Measurements from ENCODE around the gene ST3GAL3.

DNA sequence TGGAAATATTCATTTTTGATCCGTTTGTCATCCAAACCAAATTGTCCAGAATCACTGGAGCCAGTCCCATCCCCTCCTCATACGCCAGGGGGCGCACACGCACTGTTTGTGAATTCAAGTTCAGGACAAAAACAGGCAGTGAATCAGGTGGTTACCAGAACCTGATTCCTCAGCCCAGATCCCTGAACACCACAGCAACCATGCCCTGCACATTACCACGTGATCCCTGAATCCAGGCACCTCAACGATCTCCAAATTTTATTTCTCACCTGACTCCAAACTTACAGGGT lies 1.5 kb upstream of the PTPRF start:
- PRO-cap, 2 experiments: no peak in any of the 2 experiments

- PRO-cap, 2 experiments: no peak in any of the 2 experiments
Observed at GRCh38 chr1:43536186-43536868, 5.6 kb downstream of the PTPRF start.

DNA sequence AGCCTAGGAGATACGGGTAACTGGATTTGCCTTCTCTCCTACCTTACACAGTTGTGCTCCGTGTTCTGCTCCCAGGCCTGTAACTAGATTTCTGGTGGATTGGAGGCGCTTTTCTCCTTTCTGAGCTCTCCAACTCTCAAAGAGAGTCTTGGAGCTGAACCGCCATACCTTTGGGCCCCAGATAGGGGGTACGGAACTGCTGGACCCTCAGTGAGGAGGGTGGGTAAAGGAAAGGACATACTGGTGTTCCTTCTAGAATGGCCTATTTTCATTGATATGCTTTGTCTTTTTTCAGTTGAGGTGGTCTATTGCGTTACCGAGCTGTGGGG lies 1.5 kb downstream of the KDM4A start:
- PRO-cap, 2 experiments: no peak in any of the 2 experiments

DNA sequence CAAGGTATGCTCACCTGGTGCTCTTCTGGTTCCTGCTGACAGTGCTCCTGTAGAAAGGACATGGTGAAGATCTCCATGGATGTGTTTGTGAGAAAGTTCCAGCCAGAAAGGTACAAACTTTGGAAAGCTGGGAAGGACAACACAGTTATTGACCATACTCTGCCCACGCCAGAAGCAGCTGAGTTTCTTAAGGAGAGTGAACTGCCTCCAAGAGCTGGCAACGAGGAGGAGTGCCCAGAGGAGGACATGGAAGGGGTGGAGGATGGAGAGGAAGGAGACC lies 17.7 kb downstream of the KDM4A start:
- PRO-cap, 2 experiments: no peak in any of the 2 experiments

DNA sequence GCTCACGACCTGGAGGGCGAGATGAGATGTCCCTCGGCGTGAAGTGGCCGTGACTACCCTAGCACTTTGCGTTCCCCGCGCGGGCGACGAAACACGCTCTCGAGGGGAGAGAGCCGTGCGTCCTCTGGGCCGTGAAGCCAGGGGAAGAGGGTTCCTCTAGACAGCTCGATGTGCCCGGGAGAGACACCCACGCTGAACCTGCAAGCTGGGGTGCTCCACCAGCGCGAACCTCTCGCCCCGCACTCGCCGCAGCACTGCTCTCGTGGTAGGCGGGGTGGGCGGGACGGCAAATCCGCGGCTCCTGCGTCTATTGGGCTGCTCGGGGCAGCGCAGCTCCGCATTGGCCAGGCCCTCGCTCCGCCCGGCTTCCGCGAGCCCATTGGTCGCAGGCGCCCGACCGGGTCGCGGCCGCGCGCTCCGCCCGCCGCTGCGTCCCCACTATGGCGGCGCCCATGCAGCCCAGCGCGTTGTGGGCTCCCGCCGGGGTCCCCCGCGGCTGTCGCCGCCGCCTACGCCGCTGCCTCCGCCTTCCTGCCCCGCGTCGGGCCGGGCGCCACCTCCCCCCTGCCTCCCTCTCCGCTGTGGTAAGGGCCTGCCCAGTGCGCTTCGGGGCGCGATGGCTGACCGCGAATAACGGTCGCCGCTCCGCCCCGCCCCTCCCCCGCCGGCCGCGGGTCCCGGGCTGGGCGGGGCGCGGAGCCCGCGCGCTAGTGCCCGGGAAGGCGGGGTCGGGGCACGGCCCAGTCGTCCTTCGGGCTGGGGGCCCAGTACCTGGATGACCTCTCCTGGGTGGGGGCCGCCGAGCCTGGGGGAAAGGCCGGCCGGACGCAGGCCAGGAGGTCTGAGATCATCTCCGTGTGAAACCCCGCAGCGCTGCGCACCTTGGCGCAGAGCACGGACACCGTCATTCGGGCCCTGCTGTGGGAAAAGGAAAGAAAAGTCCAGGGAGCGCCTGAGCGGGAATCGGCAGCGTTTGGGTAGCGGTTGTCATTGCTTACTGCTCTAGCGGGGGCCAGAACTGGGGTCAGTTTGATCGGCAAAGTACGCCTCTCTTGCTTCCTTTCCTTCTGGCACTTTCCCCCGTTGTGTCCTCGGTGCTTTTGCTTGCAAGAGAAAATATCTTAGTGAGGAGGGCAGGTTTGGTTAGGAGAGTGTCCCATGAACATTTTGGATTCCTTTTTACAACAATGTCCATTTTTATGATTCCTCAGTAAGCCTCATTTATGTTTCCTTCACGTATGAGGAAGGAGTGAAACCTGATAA lies at the start of gene ST3GAL3:
Gene ST3GAL3 (plus strand): TSS at position 427 of the 1,263 bp plus-strand sequence.
- PRO-cap, 2 experiments: peak in 2 of 2 experiments; most common plus-strand start position 438 of the sequence (in 2); most common minus-strand start position 256 of the sequence (in 2)

GRCh38 chr1:43766865-43767740 lies 59.8 kb downstream of the ST3GAL3 start:
- PRO-cap, 2 experiments: no peak in any of the 2 experiments

GRCh38 chr1:43783458-43784285 lies 76.3 kb downstream of the ST3GAL3 start:
- PRO-cap, 2 experiments: no peak in any of the 2 experiments

DNA sequence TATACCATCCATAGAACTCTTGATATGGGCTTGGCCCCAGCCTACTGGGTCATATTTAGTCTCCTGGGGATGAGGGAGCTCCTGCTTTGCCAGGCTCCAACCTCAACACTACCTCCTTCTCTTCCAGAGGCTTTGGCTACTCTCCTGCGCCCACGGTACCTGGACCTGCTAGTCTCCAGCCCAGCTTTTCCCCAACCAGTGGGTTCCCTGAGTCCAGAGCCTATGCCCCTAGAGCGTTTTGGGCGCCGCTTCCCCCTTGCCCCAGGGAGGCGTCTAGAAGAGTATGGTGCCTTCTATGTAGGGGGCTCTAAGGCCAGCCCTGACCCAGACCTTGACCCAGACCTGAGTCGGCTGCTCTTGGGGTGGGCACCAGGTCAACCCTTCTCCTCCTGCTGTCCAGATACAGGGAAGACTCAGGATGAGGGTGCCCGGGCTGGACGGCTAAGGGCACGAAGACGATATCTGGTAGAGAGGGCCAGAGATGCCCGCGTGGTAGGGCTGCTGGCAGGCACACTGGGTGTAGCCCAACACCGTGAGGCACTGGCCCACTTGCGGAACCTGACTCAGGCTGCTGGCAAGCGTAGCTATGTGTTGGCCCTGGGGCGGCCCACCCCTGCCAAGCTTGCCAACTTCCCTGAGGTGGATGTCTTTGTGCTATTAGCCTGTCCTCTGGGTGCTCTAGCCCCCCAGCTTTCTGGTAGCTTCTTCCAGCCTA lies 1.6 kb downstream of the DPH2 start:
- PRO-cap, 2 experiments: no peak in any of the 2 experiments

DNA sequence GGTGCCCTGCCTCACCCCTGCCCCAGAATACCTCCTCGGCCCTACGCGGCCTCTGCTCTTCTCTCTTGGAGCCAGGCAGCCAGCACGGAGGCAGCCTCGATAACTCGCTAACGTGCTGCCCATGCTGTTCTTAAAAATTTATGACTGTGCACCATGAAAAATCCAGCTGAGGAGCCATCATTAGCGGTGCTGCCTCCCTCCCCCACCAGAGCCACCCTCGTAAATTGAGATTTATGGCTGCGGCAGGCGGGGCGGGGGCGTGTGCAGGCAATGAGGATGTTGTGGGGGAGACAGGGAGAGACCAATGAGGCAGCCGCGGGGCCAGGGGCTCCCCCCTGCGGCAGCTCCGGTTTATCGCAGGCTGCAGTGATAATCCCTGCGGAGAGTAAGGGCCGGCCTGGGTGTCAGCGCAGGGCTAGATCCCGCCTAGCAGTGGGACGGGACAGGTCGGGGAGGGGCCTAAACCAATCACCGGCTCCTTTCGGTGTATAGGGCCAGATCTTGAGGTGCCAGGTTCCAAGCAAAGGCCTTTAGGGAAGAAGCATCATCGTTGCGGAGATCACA lies 24.8 kb downstream of the DMAP1 start:
- PRO-cap, 2 experiments: no peak in any of the 2 experiments

DNA sequence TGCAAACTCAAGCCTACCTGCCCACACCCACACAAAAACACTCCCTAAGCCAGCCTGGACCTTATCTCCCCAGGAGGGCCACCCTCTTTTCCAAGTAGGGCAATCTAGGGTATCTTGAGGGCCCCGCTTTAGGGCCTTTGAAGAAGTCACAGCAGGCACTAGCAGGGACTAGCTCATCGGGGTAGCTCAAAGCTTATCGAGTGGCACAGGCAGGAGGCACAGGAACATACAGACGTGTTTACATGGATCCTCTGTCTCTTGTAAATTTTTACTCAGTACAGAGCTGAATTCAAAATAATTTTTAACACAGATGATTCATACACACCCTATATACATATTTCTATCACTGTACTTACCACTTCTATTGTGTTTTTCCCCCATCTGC lies 54.5 kb downstream of the DMAP1 start:
- PRO-cap, 2 experiments: no peak in any of the 2 experiments

GRCh38 chr1:44524137-44524676 lies 119.2 kb downstream of the RNF220 start:
- PRO-cap, 2 experiments: no peak in any of the 2 experiments

DNA sequence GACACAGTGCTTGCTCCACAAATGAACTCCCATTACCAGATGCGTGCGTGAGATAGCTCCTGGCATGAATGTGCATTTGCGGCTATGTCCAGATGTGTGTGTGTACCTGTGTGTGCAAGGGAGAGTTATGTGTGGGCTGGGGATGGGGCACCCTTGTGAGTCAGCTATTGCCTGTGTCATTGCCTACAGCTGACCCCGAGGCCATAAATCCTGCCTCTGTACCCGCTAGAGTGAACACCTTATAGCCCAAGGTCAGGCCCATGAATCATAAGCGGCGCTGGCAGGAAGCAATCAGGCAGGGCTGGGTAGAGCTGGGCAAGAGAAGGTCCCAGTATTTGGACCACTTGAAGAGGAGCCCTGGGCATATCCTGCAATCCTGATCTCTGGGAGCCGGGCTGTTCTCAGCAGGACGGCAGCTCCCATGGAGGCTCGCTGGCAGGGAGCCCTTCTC lies 86.4 kb downstream of the TMEM53 start:
- PRO-cap, 2 experiments: no peak in any of the 2 experiments

DNA sequence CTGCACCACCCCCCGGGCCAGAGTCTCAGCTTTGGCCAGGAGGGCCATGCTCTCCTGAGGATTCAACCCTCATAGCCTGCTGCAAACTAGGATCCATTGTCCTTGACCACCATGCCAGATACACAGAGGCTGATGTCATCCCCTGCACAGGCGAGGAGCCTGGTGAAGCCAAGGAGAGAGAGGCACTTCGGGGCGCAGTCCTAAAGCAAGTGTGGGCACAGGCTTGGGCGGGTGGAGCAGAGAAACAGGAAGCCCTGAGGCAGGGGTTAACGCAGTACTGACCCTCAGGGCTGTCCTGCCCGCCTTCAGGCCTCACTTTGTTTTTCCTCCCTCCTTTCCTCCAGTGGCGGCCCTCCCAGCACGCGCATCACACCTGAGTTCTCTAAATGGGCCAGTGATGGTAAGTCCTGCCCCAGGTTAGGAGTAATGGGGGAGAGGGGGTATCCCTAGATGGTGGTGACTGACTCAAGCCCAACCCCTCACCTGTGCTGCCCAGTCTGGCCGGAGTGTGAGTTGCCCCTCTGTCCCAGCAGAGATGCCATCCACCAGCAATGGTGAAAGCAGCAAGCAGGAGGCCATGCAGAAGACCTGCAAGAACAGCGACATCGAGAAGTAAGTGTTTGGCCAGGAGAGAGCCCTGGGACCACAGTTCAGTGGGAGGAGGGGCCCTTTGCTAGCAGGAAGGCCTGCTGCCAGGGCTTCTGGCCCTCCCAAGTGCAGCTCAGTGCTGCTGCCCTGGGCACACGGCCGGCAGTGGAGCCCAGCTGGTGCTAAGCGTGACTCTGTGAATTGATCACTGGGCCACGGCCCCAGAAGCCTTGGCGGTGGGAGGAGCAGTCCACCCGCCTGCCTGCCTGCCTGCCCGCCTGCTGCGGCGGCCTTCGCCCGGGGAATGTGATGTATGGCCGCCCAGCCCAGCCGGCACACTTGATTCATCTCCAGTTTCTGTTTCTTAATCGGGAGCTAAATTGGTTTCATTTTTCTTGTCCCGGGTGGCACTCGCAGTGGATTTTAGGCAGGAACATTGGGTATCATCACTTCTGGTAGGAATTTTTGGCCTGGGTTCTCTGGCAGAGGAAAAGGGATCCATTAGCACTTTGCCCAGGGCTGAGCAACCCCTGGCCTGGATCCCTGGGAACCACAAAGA lies 29.0 kb downstream of the TMEM53 start:
- PRO-cap, 2 experiments: no peak in any of the 2 experiments

DNA sequence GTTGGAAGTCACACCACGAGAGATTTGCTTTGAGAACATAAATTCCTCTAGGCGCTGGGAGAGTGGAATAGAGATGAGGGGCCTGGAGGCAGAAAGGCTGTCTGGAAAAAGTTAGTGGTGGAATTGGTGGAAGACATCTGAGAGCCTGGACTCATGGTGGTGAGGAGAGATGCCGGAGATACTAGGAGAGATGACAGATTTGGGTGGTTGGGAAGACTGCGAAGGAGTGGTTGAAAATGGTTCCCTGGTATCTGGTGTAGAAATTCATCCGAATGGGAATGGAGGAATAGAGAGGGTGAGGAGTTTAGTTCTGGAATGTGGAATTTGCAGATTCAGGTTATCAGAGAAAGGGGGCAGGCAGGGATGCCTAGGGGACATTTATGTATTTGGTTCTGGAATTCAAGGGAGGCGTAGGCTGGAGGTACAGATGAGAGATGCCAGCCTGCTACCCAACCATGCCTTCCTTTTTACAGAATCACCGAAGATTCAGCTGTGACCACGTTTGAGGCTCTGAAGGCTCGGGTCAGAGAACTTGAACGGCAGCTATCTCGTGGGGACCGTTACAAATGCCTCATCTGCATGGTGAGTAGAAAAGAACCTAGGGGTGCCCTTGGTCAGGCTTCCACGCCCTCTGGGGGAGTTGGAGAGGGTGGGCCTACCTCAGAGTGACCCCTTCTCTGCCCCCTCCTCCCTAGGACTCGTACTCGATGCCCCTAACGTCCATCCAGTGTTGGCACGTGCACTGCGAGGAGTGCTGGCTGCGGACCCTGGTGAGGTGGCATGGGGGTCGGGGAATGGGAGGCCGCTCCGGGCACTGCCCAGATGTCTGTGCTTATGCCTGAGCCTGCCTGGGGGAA lies 24.9 kb downstream of the TMEM53 start:
- PRO-cap, 2 experiments: no peak in any of the 2 experiments

- PRO-cap, 2 experiments: peak in 2 of 2 experiments; most common plus-strand start chr1:44696948 (in 1); most common minus-strand start chr1:44696944 (in 2)
Observed at GRCh38 chr1:44696696-44697147, 22.2 kb downstream of the ARMH1 start.

DNA sequence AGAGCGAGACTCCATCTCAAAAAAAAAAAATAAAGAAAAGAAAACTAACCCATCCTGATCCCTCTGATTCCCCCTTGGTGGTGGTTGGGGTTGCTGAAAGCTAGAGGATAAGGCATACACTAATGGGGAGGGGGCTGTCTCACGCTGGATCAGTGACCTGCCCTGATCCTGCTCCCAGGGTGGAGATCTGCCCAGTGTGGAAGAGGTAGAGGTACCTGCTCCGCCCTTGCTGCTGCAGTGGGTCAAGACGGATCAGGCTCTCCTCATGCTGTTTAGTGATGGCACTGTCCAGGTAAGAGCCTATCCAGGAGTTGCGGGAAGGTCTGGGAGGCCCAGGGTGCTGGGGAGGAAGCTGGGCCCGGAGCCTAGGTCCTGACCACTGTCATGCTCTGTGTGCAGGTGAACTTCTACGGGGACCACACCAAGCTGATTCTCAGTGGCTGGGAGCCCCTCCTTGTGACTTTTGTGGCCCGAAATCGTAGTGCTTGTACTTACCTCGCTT lies 2.0 kb downstream of the DYNLT4 start:
- PRO-cap, 2 experiments: no peak in any of the 2 experiments

GRCh38 chr1:44806727-44807150 lies 412 bp downstream of the DYNLT4 start:
- PRO-cap, 2 experiments: no peak in any of the 2 experiments

GRCh38 chr1:44810102-44811118 lies 2.1 kb downstream of the BTBD19 start:
- PRO-cap, 2 experiments: peak in 1 of 2 experiments; most common plus-strand start chr1:44810930 (in 1)

GRCh38 chr1:45513561-45514010 lies 8.1 kb downstream of the PRDX1 start:
- PRO-cap, 2 experiments: no peak in any of the 2 experiments

DNA sequence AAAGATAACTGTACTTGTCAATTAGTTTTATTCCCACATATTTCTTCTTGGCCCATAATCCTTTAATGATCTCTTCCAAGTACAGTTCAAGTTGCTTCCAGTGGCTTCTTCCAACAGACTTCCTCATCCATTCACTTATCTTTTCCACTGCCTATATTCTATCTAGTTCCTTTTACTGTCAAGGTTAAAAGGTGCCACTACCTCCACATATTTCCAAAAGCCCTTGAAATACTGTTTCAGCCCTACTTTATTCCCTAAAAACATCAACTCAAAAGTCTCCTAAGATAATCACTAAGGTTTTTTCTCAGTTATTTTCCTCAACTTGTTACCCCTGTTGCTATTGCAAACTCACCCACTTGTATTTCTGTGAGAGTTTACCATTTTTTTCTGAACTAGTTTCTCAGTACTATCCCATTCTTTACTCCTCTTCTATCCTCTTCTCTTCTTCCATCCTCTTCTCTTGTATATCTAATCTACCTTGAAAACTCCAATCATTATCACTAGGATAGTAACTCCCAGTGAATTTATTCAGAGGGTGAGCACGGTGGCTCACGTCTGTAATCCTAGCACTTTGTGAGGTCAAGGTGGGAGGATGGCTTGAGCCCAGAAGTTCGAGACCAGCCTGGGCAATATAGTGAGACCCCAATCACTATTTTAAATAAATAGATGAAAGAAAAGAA lies 14.4 kb upstream of the CCDC17 start:
- PRO-cap, 2 experiments: no peak in any of the 2 experiments

Data from cytotoxic T cell (primary cell).